ENCODE measurements around a stretch of chr1.

- PRO-cap: no peak
Measured at GRCh38 chr1:9653176-9653892, 1.8 kb downstream of the PIK3CD start.

DNA sequence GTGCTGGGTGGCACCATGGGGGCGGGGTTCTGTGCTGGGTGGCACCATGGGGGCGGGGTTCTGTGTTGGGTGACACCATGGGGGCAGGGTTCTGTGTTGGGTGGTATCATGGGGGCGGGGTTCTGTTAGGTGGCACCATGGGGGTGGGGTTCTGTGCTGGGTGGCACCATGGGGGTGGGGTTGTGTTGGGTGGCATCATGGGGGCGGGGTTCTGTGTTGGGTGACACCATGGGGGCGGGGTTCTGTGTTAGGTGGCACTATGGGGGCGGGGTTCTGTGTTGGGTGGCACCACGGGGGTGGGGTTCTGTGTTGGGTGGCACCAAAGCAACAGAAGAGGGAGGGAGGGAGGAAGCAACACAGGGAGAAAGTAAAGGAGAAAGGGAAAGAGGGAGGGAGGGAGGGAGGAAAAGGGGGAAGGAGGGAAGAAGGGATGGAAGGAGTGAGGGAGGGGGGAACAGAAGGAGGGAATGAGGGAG is 55.2 kb downstream of the CLSTN1 start:
- PRO-cap: no peak

- PRO-cap: no peak
Measured at GRCh38 chr1:9833542-9833829, 9.7 kb upstream of the CLSTN1 start.

DNA sequence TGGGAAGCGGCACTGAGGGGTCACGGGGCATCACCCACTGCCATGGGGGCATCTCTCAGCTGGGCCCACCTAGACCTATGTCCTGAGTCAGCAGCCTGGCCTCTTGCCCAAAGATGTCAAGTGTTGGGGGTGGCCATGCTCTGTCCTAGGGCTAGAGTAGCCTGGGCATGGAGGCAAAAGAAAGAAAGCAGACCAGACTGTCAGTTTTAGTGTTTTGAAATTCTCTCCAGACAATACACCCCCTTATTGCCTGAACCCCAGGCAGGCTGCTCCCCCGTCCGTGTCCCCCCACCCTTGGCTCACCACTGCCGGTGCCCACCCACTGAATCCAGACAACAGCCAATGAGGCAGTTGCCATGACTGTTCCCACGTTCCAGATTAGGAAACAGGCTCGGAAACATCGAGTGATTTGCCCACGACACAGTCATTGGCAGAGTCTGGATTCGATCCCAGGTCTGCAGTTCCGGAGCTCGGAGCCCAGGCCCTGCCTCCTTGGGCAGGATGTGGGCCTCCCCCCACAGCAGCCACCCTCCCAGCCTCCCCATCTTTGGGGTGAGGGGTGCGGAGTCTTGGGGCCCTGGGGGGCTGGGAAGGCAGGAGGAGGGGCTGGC is 20.2 kb upstream of the CLSTN1 start:
- PRO-cap: no peak

DNA sequence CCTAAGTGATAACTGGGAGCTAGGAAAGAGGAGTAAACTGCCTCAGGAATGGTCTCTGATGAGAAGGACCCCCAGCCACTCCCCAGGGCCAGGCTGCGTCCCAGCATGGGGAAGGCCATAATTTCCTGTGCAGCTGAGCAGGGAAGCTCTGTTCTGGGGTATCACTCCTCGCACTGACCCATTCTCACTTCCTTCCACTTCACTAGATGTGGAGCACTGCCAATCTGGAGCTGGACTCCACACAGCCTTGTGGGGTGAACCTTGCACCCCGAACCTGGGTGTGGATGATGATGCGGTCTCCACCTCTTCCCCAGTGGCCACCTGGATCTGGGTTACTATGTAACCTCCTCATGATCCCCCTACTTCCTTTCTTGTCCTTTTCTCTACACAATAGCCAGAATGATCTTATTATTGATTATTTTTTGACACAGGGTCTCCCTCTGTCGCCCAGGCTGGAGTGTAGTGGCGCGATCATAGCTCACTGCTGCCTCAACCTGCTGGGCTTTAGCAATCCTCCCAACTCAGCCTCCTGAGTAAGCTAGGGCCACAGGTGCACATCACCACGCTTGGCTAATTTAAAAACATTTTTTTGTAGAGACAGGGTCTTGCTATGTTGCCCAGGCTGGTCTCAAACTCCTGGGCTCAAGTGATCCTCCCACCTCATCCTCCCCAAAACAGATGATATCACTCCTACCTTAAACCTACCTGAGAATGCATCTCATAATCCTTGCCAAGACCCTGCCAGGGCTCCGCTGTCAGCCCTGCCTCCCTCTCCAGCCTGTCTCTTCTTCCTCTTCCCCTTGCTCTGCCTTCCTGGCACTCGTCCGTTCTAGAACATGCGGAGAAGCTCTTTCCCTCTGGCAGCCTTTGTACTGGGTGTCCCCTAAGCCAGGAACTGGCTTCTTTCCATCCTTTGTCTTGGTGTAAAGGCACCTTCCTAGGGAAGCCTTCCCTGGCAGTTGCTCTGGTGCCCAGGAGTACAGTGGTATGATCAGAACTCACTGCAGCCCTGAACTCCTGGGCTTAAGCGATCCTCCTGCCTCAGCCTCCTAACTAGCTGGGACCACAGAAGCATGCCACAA is 36.4 kb downstream of the CTNNBIP1 start:
- PRO-cap: bidirectional peak, plus-strand start at position 958 of the sequence, minus-strand start at position 785 of the sequence

DNA sequence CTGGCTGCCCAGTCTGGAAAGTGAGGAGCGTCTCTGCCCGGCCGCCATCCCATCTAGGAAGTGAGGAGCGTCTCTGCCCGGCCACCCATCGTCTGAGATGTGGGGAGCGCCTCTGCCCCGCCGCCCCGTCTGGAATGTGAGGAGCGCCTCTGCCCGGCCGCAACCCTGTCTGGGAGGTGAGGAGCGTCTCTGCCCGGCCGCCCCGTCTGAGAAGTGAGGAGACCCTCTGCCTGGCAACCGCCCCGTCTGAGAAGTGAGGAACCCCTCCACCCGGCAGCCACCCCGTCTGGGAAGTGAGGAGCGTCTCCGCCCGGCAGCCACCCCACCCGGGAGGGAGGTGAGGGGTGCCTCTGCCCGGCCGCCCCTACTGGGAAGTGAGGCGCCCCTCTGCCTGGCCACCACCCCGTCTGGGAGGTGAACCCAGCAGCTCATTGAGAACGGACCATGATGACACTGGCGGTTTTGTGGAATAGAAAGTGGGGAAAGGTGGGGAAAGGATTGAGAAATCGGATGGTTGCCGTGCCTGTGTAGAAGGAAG is 3.9 kb upstream of the UBE4B start:
- PRO-cap: no peak

DNA sequence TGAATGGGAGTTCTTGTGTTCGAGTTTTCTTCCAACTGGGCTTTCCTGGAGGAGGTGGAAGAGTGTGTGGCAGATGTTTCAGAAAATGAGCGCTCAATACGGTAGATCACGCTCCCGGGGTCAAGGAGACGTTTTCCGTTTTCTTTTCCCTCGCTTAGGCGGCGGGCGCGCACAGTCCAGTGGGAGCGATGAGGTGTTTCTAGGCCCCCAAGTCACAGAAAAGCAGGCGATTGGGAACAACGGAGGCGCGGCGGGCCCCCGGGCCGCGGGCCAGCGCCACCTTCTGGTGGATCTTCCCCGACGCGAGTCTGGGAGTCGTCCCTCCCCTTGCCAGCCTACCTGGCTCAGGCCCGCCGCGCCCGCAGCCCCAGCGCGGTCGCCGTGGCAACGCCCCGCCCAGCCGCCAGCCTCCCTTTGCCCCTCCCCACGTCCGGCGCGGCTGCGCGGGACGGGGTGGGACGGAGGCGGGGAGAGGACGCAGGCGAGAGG is 329 bp upstream of the UBE4B start:
- PRO-cap: bidirectional peak, plus-strand start at position 215 of the sequence, minus-strand start at position 232 of the sequence; bidirectional peak, plus-strand start outside the sequence, minus-strand start at position 310 of the sequence

- PRO-cap: no peak
Measured at GRCh38 chr1:10108844-10109646, 76.3 kb downstream of the UBE4B start.

GRCh38 chr1:10170822-10171451 is 39.4 kb upstream of the KIF1B start:
- PRO-cap: no peak

DNA sequence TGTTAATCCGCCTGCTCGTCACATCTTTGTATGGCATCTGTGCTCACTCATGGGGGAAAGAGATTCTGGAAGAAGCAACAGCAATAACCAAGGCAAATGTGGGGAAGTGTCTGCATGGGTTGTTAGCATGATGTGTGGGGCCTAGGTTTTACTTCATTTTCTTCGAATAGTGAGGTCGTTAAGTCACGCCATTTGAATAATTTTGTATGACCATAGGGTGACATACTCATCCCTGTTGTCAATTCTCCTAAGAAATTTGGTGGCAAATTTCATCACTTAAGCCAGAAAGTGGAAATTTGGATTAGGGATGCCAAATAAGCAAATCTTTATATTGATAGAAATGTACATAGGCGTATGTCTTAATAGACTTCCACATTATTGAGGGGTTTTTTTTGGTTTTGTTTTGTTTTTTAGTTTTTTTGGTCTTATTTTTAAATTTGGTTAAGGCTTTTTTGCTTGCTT is 92.3 kb downstream of the KIF1B start:
- PRO-cap: no peak

GRCh38 chr1:10573960-10575134 is 99.6 kb downstream of the PEX14 start:
- PRO-cap: no peak

- PRO-cap: no peak
Measured at GRCh38 chr1:10654772-10655085, 141.7 kb downstream of the CASZ1 start.

DNA sequence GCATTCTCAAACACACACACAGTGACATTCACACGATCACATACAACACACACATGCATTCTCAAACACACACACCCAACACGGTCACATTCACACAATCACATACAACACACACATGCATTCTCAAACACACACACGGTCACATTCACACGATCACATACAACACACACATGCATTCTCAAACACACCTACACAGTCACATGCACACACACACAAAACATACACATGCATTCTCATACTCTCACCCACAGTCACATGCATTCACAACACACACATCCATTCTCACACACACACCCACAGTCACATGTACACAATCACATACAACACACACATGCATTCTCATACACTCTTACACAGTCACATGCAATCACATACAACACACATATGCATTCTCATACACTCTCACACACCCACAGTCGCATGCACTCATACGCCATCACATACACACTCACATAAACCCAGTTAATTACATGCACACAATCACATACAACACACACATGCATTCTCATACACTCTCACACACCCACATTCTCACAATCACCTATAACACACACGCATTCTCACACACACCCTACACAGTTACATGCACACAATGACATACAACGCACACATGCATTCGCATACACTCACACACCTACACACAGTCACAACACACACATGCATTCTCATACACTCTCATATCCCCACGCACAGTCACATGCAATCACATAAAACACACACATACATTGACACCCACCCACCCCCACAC is 134.8 kb downstream of the CASZ1 start:
- PRO-cap: no peak

GRCh38 chr1:10681751-10682098 is 114.7 kb downstream of the CASZ1 start:
- PRO-cap: no peak

DNA sequence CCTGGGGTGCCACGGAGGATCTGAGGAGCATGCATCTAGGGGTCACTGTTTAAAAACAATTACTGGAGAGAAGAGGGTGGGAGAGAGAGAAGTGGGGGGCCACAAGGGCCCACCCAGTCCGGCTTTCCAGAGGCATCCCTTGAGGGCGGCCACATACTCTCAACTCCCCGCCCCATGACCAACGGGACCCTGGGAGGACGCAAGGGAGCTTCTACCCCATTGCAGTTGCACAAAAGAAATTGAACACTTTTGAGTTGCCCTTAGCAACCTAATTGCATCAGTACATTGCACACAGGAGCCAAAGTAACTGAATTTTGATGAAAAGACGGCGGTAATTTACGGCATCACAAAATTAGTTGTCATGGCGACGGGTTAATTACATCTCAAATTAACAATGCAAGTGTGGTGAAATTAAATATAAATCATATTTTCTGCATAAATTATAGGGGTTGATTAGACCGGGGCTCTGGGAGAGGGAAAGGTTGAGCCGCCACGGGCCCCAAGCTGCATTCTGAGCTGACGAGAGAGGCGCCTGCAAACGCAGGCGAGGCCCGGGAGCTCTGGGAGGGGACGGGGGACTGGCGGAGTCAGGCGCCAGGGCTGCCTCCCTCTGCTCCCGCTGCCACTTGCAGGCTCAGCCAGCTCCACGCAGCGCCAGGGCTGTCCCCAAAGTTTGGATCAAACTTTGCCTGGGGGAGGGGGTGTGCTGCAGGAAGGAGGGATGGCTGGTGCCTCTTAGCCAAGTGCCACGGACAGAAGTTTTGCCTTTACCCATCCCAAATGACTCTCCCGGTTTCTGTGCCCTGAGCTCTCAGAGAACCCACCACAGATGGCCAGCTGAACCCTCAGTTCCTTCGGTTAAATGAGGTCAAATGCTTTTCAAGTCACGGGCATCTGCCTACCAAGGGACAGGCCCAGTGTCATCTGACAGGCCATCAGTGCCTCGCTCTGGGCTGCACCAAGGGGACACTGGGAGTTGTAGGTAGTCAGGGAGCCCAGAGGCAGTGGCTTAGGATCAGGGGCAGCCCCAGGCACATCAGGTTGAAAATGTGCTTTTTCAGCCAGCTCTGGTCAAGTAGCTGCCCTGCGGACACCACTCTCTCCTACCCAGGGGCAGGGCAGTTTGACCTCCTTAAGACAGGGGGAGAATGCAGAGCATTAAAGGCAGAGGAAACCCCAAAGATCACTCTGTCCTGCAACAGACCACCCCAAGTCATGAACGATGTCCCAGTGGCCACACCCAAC is 61.2 kb downstream of the CASZ1 start:
- PRO-cap: no peak

GRCh38 chr1:10761345-10762696 is 34.6 kb downstream of the CASZ1 start:
- PRO-cap: bidirectional peak, plus-strand start at chr1:10761726, minus-strand start at chr1:10761556; bidirectional peak, plus-strand start at chr1:10761934, minus-strand start at chr1:10761908; bidirectional peak, plus-strand start at chr1:10762449, minus-strand start at chr1:10762286

DNA sequence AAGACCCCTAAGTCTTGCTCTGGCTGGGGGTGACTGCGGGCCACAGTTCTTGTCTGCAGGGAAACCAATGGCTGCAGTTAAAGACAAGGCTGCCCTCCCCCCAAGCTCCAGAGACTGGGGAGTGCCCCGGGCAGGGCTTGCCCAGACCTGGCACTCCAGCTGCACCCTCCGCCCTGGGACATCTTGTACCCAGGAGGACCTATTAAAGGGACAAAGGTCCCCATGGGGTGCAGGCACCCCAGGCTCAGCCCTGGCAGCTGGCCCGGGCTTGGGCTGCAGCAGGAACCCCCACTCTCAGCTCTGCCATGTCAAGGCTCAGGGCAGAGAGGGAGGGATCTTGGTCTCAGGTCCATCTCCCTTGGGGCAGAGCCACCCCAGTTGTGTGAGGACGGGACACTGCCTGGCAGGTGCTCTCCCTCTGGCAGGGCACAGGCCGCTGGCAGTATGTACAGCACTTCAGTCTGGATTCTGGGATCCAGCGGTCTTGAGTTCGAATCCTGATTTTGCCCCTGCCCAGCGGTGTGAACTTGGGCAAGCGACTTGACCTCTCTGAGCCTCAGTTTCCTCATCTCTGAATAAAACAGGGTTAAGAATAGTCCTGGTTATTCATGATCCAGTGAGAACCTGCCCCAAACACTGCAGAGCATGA is 22.3 kb upstream of the CASZ1 start:
- PRO-cap: no peak

DNA sequence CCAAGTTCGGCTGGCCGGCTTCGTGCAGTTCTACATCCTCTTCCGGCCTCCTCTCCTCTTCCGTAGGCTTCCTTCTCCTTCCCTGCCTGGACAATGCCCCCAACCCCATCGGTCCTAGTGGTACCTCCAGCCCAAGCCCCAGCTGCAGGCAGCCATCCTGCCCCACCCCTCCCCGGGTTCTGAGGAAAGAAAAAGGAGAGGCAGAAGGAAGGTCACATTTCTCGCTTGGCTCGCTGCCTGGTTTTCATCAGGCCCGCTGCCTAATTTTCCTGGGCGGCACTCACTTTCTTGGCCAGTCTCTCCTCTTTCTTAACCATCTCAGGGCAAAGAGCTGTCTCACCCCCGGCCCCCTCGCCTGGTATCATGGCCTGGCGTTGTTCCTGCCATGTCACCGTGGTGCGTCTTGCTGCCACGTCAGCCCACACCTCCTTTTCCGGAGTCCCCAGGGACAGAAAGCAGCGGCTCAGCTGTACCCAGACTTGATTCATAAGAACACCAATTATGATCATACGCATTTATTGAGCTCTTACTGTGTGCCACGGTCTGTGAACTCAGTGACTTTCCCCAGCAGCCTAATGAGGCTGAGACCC is 26.5 kb upstream of the CASZ1 start:
- PRO-cap: no peak

GRCh38 chr1:10857597-10858262 is 61.3 kb upstream of the CASZ1 start:
- PRO-cap: no peak

- PRO-cap: no peak
Measured at GRCh38 chr1:11026509-11027127, 14.2 kb downstream of the TARDBP start.

Measured in endothelial cell (in vitro differentiated cells).